SK-N-MC (cell line): ENCODE measurements around a stretch of chr9.

GRCh38 chr9:95019646-95020750 is 293.5 kb downstream of the AOPEP start:
- RRBS, result no CpG with 5 or more reads among the region's 8 CpGs

DNA sequence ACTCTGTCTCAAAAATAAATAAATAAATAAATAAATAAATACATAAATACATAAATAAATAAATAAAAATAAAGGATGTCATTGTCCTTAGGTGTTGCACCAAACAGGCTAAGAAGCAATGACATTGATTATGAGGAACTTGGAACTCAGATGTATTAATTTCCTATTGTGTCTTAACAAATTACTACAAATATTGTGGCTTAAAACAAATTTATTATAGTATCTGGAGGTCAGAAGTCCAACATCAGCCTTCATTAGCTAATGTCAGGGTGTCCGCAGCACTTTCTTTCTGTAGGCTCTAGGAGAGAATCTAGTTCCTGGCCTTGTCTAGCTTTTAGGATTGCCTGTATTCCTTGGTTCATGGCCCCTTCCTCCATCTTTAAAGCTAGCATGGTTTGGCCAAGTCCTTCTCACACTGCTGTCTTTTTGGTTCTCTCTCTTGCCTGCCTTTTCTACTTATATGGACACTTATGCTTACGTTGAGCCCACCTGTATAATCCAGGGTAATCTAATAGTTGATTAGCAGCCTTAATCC is 275.1 kb downstream of the FANCC start:
- RRBS, result no CpG with 5 or more reads among the region's 2 CpGs

DNA sequence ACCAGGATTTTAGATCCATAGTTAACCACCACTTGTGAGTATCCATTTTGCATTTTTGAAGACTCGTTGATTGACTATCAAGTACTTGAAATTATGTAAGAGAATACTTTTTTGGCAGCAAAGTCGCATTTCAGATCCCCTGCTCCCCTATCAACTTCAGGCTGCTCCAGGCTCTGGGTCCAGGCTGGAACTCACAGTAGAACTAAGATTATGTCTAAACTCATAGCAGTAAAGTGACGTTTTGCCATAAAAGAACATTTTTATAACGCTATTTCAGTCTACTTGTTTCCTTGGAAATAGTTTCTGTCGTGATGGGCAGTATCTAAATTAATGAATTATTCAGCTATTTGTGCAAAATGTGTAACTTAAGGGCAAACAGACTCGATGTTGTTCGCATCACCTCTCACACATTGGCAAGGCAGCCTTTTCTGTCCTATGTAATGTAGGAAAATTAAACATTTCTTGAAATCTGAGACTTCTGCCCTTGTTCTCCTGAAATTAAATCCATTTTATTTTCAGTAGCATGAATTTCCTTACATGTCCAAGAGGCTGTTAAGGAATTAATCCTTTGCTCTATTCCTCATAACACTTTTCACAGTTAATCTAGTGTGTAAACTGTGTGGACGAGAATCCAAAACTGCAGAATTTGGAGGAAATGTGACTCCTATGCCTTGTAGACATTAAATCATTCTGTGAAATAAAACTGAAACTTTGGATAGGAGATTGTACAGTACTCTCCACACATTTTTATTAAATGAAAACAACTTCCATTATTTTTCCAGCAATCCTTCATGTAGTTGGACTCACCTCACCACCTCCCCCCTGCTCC is 267.5 kb downstream of the FANCC start:
- RRBS, result no CpG with 5 or more reads among the region's 8 CpGs

DNA sequence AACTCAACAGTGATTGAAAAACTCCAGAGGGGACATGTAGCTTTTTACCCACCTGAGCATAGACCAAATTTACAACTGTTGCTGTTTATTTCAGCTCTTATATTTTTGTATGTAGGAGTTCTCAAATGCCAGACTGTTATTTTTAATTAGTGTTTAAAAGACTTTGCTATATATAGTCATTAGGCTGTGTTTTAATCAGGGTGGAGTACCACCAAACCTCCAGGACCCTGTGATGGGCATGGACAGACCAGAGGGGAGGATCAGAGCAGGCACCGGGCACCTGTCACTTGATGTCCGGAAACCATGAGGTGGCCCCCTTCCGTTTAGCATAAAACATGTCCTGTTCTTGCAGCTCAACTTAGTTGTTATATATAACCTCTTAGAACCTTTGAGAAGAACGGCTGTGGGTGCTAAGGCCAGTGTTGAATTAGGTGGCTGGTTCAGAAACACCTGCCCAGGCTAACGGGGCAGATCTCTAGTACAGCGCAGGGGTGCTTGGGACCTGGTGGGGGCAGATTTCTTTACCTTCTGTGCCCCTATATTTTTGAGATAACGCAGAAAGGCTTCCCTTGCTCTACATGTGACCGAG is 255.6 kb downstream of the FANCC start:
- RRBS, result no CpG with 5 or more reads among the region's 8 CpGs

DNA sequence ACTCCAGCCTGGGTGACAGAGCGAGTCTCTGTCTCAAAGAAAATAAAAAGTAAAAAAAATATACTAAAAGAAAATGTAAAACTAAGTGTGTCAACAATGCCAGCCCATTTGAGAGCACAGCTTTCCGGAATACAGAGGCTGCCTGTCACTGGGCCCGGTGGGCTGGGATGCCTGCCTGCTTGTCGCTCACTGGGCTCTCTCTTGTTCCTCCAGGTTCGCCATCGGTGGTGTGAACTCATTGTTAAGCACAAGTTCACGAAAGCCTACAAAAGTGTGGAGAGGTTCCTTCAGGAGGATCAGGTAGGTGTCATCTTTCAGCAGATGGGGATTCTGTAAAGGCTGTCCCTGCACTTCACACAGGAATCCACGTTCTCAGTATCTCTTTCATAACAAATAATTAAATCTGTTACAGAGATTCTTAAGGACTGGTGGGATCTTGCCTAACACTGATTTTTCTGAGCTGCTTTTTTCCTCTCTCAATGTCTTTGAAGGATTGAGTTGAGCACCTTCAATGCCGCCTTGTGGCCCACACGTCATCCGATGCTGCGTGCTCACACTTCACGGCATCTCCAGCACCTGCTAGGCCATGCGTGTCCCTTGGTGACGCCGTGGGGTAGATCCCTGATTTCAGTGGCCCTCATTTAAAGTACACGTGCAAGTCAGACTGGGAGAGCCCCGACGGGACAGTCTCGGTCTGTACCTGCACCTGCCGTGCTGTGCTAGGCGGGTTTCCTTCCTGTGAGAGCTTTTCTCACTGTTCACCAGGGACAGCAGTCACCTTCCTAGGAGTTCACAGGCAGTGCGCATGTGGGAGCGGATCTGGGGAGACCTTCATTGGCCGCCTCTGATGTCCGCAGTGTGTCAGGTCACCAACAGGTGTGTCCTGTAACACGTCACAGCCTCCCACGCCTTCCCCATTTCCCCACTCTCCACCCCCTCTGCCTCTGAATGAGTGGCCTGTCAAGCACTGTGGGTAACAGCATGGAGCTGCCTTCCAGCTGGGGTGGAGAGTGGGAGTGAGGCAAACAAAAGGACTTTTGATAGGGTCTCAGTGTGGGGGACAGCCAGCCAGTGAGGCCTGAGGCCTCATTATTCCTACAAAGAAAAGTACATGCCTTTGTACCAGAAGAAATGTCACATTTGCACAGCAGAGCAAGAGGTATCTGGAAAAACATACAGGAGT is 236.6 kb downstream of the FANCC start:
- RRBS, result no CpG with 5 or more reads among the region's 28 CpGs

DNA sequence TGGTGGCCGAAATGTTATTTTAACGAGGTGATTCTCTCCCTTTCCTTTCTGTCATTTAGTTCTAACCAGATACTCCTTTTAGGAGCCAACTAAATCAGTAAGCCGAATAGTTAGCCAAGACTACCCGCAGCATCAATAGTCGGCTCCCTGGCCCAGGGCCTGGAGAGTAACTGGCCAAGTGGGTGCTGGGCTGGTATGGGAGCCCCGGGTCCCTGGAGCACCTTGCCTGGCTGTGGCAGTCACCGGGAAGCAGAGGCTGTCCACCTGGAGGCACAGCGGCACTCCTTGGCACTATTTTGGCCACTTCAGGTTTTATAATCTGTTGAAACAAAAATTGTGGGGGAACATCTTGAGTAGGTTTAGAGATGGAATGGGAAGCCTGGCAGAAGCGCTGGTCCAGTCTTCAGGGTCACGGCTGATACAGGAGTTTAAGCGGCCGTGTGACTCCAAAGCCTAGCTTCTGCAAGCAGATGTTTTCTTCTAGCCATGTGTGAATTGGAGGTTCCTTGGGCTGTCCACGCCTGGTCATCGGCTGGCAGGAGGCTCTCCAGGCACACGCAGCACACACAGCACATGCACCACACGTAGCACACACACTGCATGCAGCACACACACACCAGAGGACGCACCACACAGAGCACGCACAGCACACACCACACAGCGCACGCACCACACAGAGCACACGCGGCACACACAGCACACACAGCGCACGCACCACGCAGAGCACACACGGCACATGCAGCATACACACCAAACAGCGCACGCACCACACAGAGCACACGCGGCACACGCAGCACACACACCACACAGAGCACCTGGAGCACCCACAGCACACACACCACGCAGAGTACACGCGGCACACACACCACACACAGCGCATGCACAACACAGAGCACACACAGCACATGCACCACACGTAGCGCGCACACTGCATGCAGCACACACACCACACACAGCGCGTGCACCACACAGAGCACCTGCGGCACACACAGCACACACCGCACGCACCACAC is 234.5 kb downstream of the FANCC start:
- RRBS, result no CpG with 5 or more reads among the region's 43 CpGs

- RRBS, result no CpG with 5 or more reads among the region's 18 CpGs
Observed at GRCh38 chr9:95084885-95085402, 232.6 kb downstream of the FANCC start.

GRCh38 chr9:95108017-95108681 is 209.4 kb downstream of the FANCC start:
- RRBS, result no CpG with 5 or more reads among the region's 15 CpGs

- RRBS, result no CpG with 5 or more reads among the region's 31 CpGs
Observed at GRCh38 chr9:95127393-95128101, 190.0 kb downstream of the FANCC start.

DNA sequence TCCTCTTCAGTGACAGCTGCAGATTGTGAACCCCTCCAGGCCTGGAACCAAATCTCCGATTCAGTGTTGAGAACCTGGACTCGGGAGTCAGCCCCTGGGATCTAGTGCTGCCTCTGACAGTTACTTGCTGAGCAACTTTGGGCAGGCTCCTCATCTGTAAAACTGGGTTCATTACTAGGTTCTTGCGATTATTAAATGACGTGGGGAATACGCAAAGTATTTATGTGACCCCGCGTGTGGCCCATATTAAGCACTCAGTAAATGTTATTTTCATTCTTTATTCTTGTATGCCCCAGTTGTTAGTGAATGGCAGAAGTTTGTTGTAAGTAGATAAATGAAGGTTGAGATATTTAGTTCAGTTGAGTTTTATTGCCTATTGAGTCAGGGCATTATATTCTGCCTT is 696 bp downstream of the ERCC6L2 start:
- RRBS, result no CpG with 5 or more reads among the region's 7 CpGs

- RRBS, result no CpG with 5 or more reads among the region's 6 CpGs
Observed at GRCh38 chr9:96009162-96009704, 133.7 kb downstream of the ERCC6L2 start.

- RRBS, result under 1% methylated on average over 21 of the region's 44 CpGs
Observed at GRCh38 chr9:96418797-96419239, 648 bp upstream of the ZNF367 start.

DNA sequence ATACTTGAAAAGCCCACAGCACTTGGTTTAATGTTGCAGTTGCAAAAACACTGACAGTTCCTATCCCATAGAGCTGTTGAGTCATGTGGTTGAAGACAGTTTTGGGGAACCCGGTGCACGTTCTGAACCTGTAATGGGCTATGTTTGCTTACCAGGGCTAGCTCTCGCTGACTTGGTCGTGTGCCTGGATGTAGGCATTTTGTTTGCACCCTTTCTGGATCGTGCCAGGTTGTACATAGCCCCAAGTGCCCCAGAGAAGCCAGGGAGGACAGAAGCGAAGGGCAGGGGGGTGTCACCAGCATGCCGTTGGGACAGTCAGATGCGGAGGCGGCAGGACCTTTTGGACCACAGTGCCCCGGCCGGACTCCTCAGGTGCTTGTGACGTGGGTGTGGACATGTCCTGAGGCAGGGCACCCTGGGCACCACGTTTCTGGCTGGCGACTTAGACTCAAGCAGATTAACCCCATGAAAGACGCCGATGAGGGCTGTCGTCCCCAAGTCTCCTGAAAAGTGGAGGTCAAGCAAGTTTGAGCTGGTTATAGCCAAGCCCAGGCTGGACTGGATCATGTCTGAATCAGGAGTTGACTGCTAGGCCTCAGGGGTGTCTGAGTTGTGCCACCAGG is 41.9 kb downstream of the HABP4 start:
- RRBS, result no CpG with 5 or more reads among the region's 17 CpGs

DNA sequence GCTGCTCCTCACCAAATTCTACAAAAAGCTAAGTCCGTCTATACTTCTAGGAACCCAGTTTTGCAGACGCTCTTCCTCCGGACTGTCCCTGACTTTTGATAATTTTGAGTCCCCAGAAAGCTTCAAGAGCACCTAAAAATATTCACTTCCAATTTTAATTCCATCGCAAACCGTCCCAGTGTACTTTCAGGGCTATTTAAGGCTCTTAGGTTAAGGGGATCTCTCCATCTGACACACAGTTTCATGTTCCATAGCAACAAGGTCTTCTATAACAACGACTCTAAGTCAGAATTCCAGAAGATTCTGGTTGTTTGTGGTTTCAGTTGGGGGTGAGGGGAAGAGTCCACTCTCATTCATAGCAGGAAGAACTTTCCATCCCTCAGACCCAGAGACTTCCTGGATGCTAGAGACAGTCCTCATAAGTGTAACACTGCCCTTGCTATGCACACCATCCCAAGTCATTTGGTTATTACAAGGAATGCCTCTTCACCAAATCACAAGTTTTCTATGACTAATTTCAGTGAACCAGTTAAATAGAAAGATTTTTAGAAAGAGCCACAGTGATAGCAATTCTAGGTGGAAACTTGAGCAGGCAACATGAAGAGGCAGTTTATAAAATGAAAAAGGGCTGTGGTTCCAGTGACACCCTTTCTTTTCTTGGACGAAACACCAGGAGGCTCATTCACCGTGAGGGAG is 51.3 kb downstream of the HABP4 start:
- RRBS, result no CpG with 5 or more reads among the region's 8 CpGs

- RRBS, result no CpG with 5 or more reads among the region's 83 CpGs
Observed at GRCh38 chr9:96686379-96687544, 31.6 kb upstream of the PRXL2C start.

DNA sequence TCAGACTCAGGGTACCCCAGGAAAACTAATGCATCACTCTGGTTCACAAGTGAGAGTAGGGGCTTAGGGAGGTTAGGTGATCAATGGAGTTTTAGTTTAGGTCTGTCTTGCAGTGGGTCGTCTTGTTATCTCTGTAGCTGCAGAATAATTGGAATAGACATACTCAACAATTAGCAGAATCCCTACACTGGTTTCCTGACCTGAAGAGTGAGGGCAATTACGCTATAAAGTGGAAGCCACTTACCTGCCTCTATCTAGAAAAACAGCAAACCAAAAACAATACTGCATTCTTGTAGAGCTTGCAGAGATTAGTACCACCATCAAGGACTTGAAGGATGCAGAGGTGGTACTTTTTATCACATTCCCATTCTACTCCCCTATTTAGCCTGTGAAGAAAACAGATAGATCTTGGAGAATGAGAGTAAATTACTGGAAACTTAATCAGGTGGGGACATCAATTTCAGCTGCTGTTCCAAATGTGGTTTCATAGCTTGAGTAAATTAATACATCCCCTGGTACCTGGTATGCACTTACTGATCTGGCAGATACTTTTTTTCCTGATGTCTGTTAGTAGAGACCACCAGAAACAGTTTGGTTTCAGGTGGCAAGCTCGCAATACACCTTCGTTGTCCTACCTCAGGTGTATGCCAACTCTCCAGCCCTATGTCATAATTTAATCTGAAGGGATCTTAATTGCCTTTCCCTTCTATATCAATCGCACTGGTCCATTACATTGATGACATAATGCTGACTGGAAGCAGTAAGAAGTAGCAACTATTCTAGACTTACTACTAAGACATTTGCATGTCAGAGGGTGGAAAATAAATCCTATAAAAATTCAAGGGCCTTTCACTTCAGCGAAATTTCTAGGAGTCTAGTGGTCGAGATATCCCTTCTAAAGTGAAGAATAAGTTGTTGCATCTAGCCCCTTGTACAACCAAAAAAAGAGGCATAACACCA is 32.7 kb upstream of the NUTM2G start:
- RRBS, result no CpG with 5 or more reads among the region's 7 CpGs

- RRBS, result 88% methylated on average over 8 of the region's 28 CpGs
Observed at GRCh38 chr9:97271307-97271754, 36.1 kb upstream of the CCDC180 start.

GRCh38 chr9:97329892-97330279 is 22.4 kb downstream of the CCDC180 start:
- RRBS, result no CpG with 5 or more reads among the region's 10 CpGs

DNA sequence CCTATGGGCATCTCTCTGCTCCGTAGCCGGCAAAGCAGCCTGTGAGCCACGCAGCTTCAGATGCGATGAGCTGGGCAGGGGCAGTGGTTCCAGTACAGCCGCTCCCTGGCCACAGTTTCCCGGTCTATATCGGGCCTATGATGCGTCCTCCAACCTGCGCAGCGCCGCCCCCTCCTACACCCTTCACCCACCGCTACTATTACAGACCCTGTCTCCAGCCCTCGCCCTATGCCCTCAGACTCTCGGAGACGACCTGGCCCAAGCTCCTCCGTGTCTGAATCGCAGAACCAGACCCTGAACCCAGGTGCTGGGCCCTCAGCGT is 1.3 kb downstream of the TMOD1 start:
- RRBS, result 19% methylated on average over 4 of the region's 18 CpGs

DNA sequence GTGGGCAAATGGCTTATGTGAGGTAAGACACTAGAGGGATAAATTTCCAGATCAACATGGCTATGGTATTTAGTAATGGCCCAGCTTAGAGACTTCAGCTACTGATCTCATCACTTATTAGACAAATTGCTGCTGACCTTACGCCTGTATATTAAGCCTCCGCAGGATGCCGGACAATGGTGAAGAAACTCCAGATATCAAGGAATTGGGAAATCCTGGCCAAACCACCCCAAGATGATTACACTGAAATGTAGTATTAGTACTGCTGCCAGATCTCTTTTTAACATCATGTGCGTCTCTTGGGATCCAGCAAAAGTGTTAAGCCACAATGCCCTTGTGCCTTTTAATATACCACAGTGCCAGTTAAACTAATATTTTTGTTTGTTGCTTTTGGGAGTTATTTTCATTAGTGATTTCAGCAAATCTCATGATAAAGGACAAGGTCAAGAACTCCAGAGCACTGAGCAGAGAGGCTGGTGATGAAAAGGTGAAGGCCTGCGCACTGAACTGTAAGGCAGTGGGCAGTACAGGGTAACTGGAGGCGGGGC is 32.6 kb downstream of the TSTD2 start:
- RRBS, result no CpG with 5 or more reads among the region's 6 CpGs